Cerebellum (tissue), 5 donors: ENCODE data around the gene CDH1.

DNA sequence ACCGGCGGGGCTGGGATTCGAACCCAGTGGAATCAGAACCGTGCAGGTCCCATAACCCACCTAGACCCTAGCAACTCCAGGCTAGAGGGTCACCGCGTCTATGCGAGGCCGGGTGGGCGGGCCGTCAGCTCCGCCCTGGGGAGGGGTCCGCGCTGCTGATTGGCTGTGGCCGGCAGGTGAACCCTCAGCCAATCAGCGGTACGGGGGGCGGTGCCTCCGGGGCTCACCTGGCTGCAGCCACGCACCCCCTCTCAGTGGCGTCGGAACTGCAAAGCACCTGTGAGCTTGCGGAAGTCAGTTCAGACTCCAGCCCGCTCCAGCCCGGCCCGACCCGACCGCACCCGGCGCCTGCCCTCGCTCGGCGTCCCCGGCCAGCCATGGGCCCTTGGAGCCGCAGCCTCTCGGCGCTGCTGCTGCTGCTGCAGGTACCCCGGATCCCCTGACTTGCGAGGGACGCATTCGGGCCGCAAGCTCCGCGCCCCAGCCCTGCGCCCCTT, at the start of gene CDH1:
CDH1 (plus strand) TSS at position 254 of the 497 bp plus-strand sequence.
- PRO-cap, 3 experiments = peak in 2 of 3 experiments; most common plus-strand start position 254 of the sequence (in 2)
- RAMPAGE, long total RNA = no peak

DNA sequence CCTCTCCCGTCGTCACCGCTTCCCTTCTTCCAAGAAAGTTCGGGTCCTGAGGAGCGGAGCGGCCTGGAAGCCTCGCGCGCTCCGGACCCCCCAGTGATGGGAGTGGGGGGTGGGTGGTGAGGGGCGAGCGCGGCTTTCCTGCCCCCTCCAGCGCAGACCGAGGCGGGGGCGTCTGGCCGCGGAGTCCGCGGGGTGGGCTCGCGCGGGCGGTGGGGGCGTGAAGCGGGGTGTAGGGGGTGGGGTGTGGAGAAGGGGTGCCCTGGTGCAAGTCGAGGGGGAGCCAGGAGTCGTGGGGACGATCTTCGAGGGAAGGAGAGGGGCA, 405 bp downstream of the CDH1 start:
- PRO-cap, 3 experiments = no peak in any of the 3 experiments
- RAMPAGE, long total RNA = no peak

DNA sequence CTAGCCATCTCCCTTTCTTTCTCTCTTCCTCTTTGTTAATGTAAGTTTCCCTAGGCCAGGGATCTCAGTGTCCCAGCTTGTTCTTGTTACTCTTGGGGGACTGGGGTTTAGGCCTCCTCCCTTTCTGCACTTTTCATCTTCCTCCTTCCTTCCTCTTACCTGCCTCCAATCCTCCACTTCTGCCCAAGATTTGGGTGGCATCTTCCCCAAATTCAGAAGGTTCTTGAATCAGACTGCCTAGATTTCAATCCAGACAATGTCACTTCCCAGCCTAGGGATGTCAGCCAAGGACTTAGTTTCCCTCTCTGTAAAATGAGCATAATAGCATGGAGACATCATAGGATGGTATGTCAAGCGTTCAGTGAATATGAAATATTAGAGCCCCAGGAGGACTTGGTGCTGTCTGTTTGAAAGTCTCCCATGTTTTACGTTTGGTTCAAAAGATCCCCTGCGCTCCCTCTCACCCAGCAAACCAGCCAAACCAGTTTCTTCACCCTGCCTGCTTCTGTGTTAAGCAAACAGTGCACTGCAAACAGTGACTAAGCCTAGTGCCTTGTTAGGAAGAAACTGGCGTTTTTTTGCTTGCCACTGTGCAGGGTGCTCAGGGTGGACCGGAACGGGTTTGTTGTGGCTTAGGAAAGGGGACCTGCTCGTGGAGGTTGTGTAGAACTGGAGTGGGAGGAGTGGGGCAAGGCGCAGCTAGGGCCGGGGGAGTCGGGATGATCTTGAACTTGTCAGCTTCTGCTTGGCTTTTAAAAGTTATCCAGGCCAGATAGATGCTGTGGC, 7.5 kb downstream of the CDH1 start:
- PRO-cap, 3 experiments = no peak in any of the 3 experiments
- RAMPAGE, long total RNA = no peak

DNA sequence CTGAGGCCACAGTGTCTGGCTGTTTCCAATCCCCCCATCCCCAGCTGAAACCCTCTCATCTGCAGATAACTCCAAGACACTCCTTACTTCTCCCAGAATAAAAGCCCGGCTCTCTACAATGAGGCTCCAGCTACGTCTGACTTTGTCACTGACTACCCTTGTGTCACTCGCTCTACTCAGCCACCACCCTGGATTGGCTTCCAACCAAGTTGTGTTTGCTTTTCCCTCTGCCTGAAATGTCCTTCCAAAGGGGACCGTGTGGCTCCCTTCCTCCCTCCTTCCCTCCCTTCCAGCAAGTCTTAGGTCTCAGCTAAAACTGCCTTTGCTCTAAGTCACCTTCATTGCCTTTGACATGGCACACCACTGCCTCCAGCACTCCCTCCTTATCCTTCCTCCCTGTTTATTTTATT, 42.8 kb downstream of the CDH1 start:
- PRO-cap, 3 experiments = no peak in any of the 3 experiments
- RAMPAGE, long total RNA = no peak

- PRO-cap, 3 experiments = no peak in any of the 3 experiments
- RAMPAGE, long total RNA = no peak
Measured at GRCh38 chr16:69118242-69119450, 13.2 kb downstream of the HAS3 start.

GRCh38 chr16:69173325-69173996, 13.5 kb upstream of the SNTB2 start:
- PRO-cap, 3 experiments = no peak in any of the 3 experiments
- RAMPAGE, long total RNA = no peak

- PRO-cap, 3 experiments = peak in 1 of 3 experiments; most common plus-strand start chr16:69187427 (in 1); most common minus-strand start chr16:69188088 (in 1)
- RAMPAGE, long total RNA = no peak
Measured at GRCh38 chr16:69187264-69188244, 590 bp downstream of the SNTB2 start.

DNA sequence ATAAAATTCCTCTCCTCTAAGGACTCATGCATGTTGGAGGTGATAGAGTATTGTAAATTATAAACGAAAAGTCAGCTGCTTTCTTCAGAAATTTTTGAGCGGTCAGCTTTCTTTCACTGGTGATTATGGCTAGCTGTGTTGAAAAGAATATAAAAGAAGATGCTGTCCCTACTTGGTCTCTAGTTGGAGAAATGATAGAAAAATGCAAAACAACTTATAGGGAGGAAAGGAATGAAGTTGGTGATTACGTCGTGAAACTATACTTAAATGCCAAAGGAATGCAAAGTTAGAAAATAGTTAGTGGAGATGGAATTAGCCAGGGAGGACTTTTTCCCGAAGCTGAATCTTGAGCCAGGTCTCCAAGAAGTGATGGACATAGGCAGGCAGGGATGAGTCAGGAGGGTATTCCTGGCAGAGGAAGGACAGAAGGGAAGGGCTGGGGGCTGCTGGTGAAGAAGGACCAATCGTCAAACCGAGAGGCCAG, 1.6 kb downstream of the SNTB2 start:
- PRO-cap, 3 experiments = no peak in any of the 3 experiments
- RAMPAGE, long total RNA = no peak

DNA sequence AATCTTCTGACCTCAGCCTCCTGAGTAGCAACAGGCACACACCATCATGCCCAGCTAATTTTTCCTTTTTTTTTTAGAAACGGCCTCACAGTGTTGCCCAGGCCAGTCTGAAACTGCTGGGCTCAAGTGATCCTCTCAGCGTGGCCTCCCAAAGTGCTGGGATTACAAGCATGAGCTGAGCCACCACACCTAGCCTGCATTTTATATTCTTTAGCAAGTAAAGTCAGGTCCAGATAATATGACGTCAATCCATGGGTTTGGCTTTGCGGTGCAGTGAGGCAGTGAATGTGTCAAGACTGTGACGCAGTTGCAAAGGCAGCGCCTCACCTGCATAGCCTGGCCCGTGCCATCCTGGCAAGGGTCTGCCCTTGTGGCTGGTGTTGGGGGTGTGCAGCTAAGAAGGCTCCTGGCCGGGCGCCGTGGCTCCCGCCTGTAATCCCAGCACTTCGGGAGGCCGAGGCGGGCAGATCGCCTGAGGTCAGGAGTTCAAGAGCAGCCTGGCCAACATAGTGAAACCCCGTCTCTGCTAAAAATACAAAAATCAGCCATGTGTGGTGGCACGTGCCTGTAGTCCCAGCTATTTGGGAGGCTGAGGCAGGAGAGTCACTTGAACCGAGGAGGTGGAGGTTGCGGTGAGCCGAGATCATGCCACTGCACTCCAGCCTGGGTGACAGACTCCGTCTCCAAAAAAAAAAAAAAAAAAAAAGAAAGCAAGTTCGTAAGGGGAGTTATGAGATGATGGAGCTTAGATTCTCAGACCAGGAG, 6.9 kb downstream of the PDF start:
- PRO-cap, 3 experiments = no peak in any of the 3 experiments
- RAMPAGE, long total RNA = no peak

DNA sequence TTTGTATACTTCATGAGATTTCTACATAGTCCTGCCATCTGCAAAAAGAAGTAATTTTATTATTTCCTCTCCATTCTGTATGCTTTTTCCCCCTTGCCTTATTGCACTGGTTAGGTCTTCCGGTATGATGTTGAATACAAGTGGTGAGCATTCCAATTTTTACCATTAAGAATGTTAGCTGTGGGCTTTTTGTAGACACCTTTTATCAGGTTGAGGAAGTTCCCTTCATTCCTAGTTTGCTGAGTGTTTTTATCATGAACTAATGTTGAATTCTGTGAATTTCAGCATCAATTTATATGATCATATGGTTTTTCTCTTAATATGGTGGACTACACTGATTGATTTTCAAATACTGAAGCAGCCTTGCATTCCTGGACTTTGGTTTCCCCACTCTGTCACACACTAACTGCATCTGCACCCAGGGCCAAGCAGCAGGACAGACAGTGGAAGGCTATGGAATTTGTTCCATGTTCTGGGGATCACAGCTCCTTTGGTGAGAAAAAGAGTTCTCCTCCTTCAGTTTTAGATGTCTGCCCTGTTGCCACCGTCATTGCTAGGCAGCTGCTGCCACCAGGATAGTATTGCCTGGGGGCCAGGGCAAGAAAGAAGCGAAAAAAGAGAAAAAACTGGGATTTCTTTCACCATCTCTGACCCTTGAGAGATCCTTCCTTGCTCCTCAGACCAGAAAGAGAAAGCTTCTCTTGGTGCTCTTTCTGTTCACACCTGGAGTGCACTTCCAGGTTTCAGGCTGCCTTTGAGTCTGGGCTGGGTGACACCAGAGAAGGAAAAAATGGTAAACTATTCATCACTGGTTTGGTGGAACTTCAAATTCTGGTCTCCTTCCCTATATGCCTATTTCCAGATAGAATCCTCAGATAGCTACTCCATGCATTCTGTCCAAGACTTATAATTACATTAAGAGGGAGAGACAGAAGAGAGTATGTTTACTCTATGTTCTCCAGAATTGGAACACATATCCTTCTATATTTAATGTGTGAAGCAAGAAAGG, 7.7 kb downstream of the TERF2 start:
- PRO-cap, 3 experiments = no peak in any of the 3 experiments
- RAMPAGE, long total RNA = no peak

DNA sequence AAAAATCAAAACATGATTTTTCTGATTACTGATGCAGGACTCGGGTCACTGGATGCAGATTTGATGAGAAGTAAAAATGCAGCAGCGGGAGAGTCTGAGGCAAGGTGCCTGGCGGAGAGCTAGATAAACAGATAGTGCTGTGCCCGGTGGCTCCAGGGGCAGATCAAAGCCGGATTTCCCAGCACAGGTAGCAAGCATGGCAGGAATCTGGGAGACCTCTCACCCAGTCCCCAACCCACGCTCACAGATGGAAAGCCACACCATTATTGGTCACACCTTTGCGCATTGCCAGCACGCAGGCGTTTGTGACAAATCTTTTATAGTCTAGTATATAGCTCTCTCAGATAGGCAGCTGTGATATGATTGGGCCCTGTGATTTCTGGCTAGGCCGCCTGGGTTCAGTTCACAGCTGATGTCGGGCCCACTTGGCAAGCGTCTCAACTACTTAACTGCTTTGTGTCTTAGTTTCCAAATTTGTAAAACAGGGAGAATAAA, 42.2 kb upstream of the NFAT5 start:
- PRO-cap, 3 experiments = no peak in any of the 3 experiments
- RAMPAGE, long total RNA = no peak

DNA sequence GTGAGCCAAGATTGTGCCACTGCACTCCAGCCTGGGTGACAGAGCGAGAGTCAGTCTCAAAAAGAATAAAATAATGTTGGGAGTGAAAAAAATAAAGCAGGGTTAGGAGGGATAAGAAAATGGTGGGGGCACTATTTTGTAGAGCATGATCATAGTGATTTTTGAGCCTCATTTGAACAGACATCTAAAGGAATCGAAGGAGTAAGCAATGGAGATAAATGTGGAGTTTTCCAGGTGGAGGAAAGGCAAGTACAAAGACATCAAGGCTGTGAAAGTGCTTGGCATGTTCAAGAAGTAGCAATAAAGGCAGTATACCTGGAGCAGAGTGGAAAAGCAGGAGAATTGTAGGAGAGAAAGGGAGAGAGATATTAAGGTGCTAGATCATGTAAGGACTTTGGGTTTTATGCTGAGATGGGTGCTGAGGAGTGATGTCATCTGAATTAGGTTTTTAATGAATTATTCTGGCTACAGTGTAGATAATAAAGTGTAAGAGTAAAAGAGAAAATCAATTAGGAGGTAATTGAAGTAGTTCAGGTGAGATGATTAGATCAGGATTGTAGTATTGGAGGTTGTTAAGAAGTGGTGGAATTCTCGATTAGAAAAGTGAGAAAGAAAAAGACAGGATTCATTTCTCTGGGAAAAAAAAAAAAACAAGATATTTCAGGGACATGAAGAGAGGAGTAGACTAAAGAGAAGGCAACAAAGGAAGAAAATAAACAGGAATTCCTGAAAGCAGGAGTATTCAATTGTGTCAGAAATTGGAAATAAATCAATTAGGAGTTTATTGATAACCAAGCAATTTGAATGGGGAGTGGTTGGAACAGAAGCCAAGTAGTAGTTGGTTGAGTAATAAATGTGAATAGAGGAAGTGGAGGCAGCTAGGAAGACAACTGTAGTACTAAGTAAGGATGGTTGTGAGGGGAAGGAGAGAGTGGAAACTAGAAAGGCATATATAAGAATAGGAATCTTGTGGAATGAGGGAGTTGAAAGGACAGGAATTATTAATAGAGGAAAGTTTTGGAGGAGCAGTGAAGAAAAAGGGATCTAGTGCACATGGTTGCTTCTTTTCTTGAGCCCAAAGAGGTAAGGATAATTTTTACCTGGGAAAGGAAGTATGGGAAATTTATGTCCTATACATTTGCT, 34.1 kb downstream of the NFAT5 start:
- PRO-cap, 3 experiments = peak in 1 of 3 experiments; most common minus-strand start position 594 of the sequence (in 1)
- RAMPAGE, long total RNA = no peak

DNA sequence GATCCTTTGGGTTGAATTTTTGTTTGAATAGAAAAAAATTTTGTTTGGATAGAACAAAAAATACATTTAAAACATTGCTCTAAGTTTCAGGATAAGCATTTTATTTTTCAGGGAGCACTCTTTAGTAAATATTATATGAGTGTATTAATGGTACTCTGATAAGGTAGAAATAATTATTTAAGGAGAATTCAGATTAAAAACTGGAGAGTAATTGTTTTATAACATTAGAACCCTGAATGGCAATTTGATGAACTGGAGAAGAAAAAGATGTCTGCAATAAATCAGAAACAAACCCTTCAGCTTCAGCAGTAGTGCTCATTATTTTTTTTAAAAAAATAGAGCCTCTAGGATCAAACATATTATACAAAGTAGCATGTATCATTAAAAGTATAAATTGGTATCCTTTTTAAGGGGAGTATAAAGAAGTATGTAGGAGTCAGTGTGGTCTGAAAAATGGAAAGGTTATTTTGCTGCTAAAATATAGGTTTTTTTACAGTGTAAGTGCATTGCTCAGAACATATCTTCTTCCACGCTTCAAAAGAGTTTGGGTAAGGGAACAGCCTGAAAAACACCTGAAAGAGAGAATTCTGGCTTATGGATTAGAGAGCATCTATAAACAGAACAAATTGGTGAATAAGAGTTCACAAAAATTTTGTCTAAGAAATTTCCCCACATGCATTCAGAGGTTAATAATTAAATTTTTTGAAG, 73.6 kb downstream of the NFAT5 start:
- PRO-cap, 3 experiments = no peak in any of the 3 experiments
- RAMPAGE, long total RNA = no peak

- PRO-cap, 3 experiments = no peak in any of the 3 experiments
- RAMPAGE, long total RNA = no peak
Measured at GRCh38 chr16:69830559-69831262, 68.6 kb downstream of the WWP2 start.

DNA sequence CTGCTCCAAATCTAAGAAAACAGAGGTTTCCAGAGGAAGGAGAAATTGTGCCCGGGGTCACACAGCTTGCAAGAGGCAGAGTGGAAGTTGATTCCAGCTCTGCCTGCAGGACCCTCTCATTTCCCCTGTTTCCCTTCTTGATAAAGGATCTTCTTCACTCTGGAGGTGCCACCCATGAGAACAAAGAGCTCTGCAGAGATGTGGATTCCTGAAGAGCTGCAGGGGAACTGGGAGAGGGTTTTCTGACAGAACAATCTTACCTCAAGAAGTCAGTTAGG, 26.1 kb downstream of the CLEC18A start:
- PRO-cap, 3 experiments = no peak in any of the 3 experiments
- RAMPAGE, long total RNA = no peak

GRCh38 chr16:70188490-70189017, 15.0 kb downstream of the CLEC18C start:
- PRO-cap, 3 experiments = no peak in any of the 3 experiments
- RAMPAGE, long total RNA = no peak

GRCh38 chr16:70467966-70468322, 13.5 kb downstream of the FCSK start:
- PRO-cap, 3 experiments = no peak in any of the 3 experiments
- RAMPAGE, long total RNA = no peak

GRCh38 chr16:70691625-70692302, 5.9 kb upstream of the MTSS2 start:
- PRO-cap, 3 experiments = peak in 1 of 3 experiments; most common plus-strand start chr16:70692151 (in 1); most common minus-strand start chr16:70691938 (in 1)
- RAMPAGE, long total RNA = no peak

- PRO-cap, 3 experiments = peak in 1 of 3 experiments; most common plus-strand start chr16:70716049 (in 1); most common minus-strand start chr16:70715956 (in 1)
- RAMPAGE, long total RNA = no peak
Measured at GRCh38 chr16:70715764-70716436, 30.0 kb upstream of the MTSS2 start.

DNA sequence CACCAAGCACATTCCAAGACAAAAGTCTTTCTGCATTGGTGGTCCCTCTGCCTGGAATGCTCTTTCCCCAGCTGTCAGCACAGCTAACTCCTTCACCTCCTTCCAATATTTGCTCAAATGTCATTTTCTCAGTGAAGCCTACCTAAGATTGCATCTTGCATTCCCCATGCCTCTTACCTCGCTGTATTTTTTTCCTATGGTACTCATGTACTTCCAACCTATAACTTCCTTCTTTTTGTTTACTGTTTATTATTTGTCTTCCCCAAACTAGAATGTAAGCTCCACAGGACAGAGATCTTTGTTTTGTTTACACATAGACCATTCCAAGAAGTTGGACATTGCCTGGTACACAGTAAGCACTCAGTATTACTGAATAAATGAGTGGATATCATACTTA, 1.0 kb downstream of the CMTR2 start:
- PRO-cap, 3 experiments = no peak in any of the 3 experiments
- RAMPAGE, long total RNA = no peak